Heart (tissue), 3 donors: ENCODE measurements around the genes GPRC5D and HEBP1.

DNA sequence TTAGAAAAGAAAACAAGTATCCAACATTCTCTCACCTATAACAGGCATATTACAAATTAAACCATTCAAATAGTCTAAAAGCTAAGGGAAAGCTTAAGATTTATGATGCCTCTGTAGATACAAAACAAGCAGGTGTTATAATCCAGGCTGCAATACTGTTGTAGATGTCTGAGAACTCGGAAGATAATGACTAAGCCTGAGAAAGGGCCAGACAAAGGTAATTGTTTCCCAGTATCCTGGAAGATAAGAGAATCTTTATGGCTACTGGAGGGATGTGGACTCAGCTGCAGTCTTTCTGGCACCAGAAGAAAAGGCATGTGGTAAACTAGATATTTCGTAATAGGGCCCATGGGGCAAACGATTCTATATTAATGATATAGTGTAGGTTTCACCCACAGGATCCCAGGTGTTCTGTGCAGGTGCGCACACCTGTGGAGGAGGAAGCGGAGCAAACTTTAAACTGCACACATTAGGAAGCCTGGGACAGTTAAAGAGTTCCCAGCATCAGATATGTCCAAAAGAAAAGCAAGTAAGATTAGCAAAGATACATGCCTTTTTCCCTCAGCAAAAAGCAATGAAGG lies 9.2 kb upstream of the APOLD1 start:
- RAMPAGE, long total RNA, 2 experiments = no peak in any of the 2 experiments

DNA sequence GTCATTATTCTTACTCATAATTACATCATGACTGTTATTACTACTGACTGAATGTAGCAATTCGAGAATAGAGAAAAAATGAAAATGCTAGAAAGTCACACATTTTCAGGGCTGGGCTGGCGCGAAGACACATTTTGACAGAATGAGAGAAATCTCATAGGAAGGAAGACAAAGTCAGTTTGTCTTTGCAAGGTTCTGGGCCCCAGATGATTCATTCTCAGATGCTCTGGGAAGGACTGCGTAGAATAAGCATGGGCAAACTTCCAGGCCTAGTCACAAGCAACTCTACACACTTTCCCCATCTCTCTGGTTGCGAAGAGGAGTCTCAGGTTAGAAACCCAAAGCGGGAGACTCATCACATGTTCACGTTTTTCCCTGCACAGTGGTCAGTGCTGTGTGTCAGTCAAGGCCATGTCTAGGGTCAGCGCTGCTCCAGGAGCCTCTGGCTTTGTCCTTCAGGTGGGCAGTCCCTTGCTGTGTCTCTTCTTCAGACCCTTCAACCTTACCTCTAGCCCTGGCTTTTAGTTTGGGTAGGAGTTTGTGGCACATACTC lies 8.4 kb downstream of the GPRC5A start:
- RAMPAGE, long total RNA, 2 experiments = no peak in any of the 2 experiments

DNA sequence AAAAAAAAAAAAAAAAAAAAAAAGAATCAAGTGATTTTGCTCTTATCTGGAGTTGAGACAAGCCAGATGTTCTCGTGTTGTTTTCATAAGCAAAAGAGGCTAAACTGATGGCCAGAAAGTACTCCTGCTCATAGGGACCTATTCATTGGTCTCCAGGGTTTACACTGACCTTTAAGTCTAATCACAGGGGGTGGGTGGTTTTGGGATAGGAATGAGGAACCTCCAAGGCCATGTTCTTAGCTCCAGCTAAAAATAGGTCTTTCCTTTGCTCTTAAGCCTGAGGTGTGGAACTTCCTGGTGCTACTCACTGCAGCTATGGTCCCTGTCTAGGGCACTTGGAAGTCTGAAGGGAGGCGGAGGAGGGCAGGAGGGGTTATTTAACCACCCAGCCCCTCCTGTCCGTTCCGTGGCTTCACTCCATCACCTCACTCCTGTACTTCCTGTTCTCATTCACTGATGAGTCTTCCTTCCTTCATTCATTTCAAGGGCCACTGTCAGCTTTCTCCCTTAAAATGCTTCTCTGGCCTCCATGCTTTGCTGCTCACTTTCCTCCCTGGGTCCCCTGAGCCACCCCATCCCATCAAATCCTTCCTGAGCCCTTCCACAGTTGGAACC lies 18.7 kb downstream of the GPRC5A start:
- RAMPAGE, long total RNA, 2 experiments = no peak in any of the 2 experiments

- RAMPAGE, long total RNA, 2 experiments = no peak in any of the 2 experiments
Observed at GRCh38 chr12:12951875-12952621, at the start of gene GPRC5D. TSS of gene GPRC5D (minus strand) at chr12:12952170.

DNA sequence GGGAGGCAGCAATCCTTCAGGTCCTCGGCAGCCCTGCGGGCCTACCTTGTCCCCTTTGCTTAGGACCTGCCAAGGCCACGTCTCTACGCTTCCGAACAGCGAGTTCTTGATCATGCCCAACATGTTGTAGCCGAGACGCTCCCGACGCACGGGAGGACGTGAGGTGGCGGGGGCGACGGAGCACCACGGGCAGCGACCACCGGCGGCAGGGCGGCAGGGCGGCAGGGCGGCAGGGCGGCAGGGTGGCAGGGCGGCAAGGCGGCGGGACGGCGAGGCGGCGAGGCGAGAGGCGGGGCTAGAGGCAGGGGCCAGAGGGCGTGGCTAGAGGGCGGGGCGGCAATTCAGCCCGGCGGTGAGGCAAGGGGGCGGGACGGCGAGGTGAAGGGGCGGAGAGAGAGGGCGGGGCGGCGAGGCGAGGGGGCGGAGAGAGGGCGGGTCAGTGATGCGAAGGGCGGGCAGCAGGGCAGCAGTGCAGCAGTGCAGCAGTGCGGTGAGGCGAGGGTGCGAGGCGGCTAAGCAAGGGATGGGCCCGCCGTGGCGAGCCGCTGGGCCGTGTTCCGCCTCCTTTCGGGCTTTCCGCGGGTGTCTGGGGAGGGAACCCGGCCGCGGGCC lies at the start of gene HEBP1:
Gene HEBP1, minus strand, starts transcription at position 274 of the 612 bp plus-strand sequence.
- RAMPAGE, long total RNA, 2 experiments = start-site peak on the minus strand in 1 of 2 experiments, centred at position 233 of the sequence, 357 reads per replicate

GRCh38 chr12:13099023-13099660 lies 4.3 kb downstream of the GSG1 start:
- RAMPAGE, long total RNA, 2 experiments = no peak in any of the 2 experiments

- RAMPAGE, long total RNA, 2 experiments = no peak in any of the 2 experiments
Observed at GRCh38 chr12:13199984-13200917, 3.7 kb downstream of the EMP1 start.

- RAMPAGE, long total RNA, 2 experiments = no peak in any of the 2 experiments
Observed at GRCh38 chr12:13215490-13215844, 18.9 kb downstream of the EMP1 start.

GRCh38 chr12:13218014-13219080 lies 21.8 kb downstream of the EMP1 start:
- RAMPAGE, long total RNA, 2 experiments = no peak in any of the 2 experiments

DNA sequence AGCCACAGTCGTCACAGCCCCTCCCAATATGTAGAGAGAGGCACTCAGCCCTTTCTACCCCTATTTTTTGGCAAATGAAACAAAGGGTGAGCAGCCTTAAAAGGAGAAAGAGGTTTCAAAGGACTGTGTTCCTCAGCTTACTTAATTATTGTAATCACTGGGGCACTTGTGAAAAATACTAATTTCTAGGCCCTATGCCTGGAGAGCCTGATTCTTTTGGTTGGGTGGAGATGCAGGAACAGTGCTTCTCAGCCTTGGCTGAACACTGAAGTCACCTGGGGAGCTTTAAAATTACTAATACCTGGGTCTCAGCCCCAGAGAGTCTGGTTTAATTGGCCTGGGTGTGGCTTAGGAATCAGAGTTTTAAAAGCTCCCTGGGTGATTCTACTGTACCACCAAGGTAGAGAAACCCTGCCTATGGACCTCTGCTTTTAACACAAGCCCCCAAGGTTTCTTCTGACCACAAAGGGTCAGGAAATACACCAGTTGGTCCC lies 190.0 kb downstream of the EMP1 start:
- RAMPAGE, long total RNA, 2 experiments = no peak in any of the 2 experiments

- RAMPAGE, long total RNA, 2 experiments = no peak in any of the 2 experiments
Observed at GRCh38 chr12:13534701-13535181, 338.2 kb downstream of the EMP1 start.

GRCh38 chr12:14239320-14239915 lies 126.1 kb upstream of the ATF7IP start:
- RAMPAGE, long total RNA, 2 experiments = no peak in any of the 2 experiments

DNA sequence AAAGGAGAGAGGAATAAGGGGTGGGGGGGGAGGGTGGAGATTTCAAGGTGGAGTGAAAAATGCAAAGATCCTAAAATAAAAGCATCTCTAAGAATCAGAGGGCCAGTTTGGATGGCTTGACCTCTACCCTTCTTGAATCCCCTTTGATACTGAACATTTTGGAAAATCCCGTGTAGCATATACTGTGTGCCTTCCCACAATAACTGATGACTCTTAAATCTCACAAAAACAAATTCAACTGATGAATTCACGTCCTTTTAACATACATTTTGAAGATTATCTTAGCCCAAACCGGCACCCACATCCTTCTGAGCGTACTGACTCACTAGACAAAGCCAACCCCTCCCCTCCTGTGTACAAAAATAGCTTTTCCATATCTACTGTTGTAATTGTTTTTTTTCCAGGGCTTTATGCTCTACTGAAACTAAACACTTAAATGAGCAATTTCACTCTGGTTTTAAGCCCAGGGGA lies 109.5 kb upstream of the ATF7IP start:
- RAMPAGE, long total RNA, 2 experiments = no peak in any of the 2 experiments

GRCh38 chr12:14273365-14273919 lies 92.0 kb upstream of the ATF7IP start:
- RAMPAGE, long total RNA, 2 experiments = no peak in any of the 2 experiments

GRCh38 chr12:14401266-14401863 lies 35.9 kb downstream of the ATF7IP start:
- RAMPAGE, long total RNA, 2 experiments = no peak in any of the 2 experiments

DNA sequence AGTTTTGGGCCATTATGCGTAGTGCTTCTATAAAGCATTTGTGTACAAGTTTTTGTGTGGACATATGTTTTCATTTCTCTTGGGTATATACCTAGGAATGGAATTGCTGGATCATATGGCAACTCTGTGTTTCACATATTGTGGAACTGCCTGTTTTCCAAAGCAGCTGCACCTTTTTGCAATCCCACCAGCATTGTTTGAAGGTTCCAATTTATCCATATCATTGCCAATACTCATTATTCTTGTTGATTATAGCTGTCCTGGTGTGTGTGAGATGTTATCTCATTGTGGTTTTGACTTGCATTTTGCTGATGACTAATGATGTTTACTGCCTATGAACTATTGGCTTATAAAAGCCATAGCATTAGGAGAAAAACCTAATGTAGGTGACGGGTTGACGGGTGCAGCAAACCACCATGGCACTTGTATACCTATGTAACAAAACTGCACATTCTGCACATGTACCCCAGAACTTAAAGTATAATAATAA lies 45.6 kb downstream of the ATF7IP start:
- RAMPAGE, long total RNA, 2 experiments = no peak in any of the 2 experiments

DNA sequence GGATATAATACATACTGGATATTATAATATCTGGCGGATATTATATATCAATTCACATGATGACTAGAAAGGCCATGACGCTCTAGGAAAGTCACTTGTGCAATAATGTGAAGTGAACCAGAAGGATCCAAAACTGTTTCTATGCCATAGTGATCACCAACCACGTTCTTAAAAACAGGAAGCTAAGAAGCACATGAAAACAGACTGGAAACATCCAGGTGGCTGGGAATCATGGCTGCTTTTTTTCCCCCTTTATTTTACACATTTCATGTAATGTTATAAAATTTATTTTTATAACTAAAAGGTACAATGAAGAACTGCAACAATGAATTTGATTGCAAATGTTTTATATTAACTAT lies 1.4 kb downstream of the GUCY2C start:
- RAMPAGE, long total RNA, 2 experiments = no peak in any of the 2 experiments

DNA sequence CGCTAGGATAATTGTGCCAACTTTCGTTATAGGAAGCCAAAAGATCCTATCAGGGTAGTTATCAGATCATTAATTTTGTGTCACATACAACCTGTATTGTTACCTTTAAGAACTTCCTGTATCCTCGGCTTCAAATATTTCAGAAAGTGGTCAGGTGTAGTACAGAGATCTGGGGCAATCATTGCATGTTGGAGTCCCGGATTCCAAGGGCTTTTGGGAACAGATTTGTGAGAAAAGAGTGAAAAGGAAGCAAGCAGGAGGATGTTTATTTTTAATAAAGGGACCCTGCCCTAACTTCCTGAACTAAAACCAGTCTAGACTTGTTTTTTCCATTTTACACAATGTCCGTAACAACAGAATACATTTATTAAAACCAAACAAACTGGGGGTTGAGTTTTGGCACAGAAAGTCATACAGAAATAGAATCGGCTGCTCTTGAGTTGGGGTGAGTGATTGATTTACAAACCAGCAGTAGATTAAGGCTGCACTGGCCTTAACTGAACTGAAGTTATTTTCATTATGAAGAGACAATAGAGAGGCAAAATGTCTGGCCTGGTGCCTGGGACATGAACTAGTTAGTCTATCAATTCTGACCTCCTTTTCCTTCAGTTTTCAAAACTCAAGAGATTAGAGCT lies 19.5 kb upstream of the MGP start:
- RAMPAGE, long total RNA, 2 experiments = no peak in any of the 2 experiments

- RAMPAGE, long total RNA, 2 experiments = no peak in any of the 2 experiments
Observed at GRCh38 chr12:14952190-14952994, 9.0 kb downstream of the ARHGDIB start.

GRCh38 chr12:15220015-15220778 lies 1.0 kb downstream of the RERG start:
- RAMPAGE, long total RNA, 2 experiments = no peak in any of the 2 experiments